ENCODE results near the gene ASMTL.

DNA sequence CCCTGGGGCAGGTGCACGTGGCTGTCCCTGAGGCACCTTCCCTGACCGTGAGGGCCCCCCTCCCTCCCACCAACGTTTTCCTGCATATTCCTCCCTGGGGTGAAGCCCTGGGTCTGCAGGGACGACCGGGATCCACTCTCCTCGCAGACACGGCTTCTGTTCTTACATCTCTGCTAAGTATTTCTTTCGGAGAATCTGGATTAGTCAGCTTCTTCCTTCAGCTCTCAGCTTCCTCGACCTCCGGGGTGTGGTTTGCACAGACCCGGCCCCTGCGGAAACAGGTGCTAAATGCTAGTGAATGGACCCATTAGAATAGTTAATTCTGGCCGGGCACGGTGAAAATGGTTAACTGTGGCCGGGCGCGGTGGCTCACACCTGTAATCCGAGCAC, 21.3 kb upstream of the PLCXD1 start:
- PRO-cap = no peak

- PRO-cap = no peak
Measured at GRCh38 chrX:311315-311985, 7.1 kb downstream of the GTPBP6 start.

DNA sequence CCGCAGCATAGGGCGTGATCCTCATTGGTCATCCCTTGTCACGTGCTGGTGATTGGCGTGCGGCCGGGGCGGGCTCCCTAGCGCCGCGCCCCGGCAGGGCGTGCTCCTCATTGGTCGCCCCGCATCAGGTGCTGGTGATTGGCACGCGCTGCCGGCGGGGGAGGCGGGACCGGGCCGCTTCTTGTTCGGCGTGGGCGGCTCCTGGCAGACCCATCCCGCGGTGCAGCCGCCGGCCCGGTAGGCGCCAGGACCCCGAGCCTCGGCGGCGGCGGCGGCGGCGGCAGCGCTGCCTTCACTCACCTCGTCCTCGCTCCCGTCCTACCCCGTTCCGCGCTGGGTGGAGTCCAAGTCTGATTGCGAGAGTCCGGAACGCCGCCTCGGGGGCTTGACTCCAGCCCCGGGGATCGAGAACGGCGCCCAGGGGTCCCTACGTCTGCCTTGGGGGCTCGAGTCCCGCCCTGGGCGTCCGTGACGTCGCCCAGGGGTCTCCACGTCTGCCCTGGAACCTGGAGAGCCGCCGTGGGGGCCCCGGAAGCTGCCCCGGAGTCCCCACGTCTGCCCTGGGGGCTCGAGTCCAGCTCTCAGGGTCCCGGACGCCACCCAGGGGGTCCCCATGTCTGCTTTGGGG, 498 bp upstream of the GTPBP6 start:
- PRO-cap = bidirectional peak, plus-strand start at position 184 of the sequence, minus-strand start outside the sequence; unidirectional peak, plus-strand start at position 347 of the sequence

DNA sequence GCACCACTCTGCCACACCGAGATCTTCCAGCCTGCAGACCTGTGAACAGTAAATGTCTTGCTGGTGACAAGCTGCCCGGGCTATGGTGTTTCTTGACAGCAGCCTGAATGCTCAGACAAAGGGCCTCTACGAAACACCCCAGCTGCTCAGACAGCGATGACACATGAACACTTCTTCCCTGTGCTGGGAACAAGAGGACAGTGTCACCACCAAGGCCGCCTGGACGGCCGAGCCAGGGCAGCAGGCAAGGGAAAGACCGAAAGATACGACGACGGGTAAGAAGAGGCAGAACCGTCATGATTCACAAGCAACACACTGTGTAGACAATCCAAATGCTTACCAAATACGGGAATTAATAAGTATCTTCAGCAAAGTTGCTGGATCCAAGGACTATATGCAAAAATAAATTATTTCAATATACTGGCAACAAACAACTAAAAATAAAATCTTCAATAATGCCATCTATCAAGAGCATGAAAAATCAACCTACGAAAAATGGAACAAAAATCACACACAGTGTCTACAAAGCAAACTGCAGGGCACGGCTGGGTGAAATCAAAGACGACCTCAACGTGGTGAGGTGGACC, 30.8 kb upstream of the GTPBP6 start:
- PRO-cap = no peak

DNA sequence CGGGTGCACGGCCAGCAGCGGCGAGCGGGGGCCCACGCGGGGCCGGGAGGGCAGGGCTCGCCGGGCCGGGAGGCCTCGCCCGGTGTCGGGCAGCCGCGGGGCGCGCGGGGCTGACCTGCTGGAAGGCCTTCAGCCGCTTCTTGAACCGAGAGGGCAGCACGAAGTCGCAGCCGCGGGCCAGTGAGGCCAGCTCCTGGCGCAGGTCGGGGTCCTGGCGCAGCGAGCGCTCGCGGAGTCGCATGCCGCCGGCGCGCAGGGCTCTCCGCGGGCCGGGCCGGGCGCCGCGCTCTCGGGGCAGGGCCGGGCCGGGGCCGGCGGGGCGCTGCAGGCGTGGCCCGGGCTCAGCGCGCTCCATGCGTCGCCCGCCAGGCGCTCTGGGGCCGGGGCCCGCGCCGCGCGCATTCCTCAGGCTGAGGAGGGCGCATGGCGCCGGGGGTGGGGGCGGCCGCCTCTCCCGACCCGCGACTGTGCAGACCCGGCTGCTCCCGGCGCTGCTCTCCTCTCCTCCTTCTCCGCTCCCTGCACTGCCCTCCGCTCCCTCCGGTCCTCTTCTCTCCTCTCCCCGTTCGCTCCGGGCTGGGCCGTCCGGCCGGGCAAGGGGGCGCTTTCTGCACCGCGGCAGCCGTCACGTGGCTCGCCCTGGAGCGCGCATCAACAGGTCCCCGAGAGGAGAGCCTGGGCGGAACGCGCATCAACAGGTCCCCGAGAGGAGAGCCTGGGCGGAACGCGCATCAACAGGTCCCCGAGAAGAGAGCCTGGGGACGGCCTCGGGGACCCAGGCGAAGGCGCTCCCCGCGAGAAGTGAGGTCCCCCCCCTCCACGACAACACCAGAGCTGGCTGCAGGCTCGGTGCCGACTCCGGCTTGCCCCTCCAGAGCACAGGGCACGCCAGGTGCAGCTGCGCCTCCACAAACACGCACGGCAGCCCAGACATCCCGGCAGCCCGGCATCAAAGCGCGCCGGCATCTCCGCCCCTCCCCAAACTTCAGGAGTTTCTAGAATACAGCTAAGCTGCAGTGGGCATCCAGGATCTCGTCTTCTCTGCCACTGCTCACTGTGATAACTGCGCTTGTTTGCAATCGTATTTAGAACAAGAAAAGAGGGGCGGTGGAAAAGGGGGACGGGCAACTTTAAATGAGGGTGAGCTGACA, 12.9 kb downstream of the PPP2R3B start:
- PRO-cap = no peak

DNA sequence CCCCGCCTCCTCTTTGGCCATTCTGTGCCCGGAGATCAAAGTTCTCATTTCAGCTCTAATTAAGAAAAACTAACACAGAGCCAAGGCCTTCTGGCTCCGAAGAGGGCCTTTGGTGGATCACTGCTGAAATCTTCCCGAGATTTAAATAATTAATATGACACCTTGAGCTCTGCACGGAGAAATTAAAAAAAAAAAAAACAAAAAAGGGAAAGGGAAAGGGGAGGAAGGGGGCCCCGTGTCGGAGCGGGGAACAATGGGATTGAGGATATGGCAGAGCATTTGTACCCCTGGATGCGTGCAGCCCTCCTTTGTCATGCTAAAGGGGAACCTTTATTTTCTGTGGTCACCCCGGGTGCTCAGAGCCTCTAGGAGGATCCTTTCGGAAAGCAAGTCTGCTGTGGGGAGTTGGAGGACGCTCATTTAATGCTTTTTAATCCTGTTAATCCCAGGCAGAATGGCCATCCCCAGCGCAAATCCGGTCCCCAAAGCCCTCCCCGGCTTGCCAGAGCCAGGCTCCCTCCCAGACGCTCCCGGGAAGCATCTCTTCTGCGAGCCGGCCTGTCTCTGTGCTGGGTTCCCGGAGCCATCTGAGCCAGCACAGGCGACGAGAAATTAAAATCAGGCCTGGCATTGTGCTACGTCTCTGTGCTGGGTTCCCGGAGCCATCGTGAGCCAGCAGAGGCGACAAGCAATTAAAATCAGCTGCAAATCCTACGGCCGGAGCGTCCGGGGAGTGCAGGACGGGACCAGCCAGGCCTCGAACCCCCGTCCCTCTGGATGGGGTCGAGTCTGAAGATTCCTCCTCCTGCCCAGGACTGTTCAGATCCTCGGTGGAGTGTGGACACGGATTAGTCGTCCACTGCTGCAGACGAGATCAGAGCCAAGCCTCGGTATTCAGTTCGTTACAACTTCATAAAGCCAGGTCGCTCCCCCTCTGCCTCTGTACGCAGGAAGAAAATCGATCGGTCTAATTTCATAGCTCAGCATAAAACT, 113.2 kb upstream of the PPP2R3B start:
- PRO-cap = no peak

- PRO-cap = no peak
Measured at GRCh38 chrX:545301-545603, 85.3 kb upstream of the SHOX start.

- PRO-cap = no peak
Measured at GRCh38 chrX:670446-670885, 39.9 kb downstream of the SHOX start.

GRCh38 chrX:825923-826418, 195.4 kb downstream of the SHOX start:
- PRO-cap = no peak

DNA sequence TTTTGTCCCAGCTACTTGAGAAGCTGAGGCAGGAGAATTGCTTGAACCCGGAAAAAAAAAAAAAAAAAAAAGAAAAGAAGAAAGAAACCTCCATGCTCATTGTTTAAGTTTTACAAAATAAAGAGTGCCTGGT, 215 bp downstream of the CRLF2 start:
- PRO-cap = no peak

GRCh38 chrX:1384798-1385926, 6.8 kb downstream of the SLC25A6 start:
- PRO-cap = no peak

GRCh38 chrX:1389733-1390289, 2.1 kb downstream of the SLC25A6 start:
- PRO-cap = no peak

- PRO-cap = no peak
Measured at GRCh38 chrX:1415320-1415518, 23.3 kb upstream of the SLC25A6 start.

- PRO-cap = no peak
Measured at GRCh38 chrX:1419082-1419678, 27.3 kb upstream of the SLC25A6 start.

- PRO-cap = no peak
Measured at GRCh38 chrX:1419679-1420733, 28.1 kb upstream of the SLC25A6 start.

DNA sequence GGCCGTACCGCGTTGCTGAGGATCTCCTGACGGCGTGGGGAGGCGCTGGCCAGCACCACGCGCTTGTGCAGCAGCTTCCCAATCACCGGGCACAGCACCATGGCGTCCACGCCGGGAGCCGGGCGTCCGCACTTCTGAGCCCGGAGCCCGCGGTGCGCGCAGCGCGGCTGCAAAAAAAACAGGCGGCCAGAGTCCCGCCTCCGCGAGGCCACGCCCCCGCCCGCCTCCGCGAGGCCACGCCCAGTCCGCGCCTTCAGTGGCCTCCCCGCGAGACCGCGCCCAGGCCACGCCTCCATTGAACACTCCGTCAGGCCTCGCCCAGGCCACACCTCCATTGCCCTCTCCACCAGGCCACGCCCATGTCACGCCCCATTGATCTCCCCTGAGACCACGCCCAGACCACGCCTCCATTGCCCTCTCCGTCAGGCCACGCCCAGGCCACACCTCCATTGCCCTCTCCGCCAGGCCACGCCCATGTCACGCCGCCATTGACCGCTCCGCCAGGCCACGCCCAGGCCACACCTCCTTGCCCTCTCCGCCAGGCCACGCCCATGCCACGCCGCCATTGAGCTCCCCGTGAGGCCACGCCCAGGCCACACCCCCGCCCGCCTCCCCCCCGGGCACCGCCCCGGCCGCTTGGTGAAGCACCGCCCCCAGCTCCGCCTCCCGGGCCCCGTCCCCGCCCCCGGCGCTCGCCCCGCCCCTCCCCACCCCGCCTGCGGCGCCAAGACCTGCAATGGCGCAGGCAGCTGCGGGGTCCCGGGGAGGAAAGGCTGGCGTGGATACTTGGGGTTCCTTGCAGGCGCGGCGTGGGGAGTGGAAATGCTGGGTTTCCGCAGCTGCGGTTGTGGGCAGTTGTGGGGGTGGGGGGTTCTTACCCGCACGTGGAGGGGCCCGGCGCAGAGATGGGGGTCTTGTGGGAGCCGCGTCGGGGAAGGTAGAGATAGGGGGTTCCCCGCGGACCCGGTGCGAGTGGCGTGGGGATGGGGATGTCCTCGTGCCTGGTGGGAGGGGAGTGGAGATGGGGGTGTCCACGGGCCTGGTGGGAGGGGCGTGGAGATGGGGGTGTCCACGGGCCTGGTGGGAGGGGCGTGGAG, at the start of gene ASMTL:
ASMTL (minus strand) TSS at position 170 of the 1,097 bp plus-strand sequence.
- PRO-cap = unidirectional peak, minus-strand start at position 136 of the sequence; unidirectional peak, plus-strand start at position 710 of the sequence; bidirectional peak, plus-strand start outside the sequence, minus-strand start at position 974 of the sequence

DNA sequence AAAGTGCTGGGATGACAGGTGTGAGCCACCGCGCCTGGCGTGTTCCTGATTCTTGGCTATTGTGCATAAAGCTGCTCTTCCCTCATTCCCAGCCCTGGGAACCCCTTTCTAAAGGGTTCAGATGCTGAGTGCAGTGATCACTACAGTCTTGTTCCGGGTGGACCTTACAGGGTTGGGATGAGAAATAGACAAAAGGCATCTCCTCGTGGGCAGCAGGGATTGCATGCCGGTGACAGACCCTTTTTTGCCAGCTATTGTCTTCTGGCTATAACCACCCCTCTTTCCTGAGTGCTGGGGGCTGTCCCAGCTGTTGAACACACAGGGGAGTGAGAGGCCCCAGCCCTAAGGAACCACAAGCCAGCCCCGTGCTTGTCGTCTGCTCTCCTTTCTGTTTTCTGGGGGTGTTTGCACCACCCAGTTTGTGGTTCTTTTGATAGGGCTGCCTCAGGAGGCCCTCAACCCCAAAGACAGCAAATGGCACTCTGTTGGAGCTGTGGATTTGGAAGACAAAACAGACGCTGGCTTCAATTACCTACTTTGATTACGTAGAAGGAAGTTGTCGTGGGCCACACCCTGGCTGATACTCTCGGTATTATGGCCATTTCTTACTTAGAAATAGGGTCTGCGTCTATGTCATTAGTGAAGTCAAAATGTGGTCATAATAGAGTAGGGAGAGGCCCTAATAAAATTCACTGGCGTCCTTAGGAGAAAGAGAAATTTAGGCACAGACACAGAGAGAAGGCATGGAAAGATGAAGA, 19.0 kb upstream of the ASMTL start:
- PRO-cap = unidirectional peak, minus-strand start at position 286 of the sequence; unidirectional peak, minus-strand start at position 397 of the sequence

- PRO-cap = no peak
Measured at GRCh38 chrX:2342528-2342725, 158.3 kb downstream of the DHRSX start.

- PRO-cap = no peak
Measured at GRCh38 chrX:2371402-2372058, 129.2 kb downstream of the DHRSX start.

DNA sequence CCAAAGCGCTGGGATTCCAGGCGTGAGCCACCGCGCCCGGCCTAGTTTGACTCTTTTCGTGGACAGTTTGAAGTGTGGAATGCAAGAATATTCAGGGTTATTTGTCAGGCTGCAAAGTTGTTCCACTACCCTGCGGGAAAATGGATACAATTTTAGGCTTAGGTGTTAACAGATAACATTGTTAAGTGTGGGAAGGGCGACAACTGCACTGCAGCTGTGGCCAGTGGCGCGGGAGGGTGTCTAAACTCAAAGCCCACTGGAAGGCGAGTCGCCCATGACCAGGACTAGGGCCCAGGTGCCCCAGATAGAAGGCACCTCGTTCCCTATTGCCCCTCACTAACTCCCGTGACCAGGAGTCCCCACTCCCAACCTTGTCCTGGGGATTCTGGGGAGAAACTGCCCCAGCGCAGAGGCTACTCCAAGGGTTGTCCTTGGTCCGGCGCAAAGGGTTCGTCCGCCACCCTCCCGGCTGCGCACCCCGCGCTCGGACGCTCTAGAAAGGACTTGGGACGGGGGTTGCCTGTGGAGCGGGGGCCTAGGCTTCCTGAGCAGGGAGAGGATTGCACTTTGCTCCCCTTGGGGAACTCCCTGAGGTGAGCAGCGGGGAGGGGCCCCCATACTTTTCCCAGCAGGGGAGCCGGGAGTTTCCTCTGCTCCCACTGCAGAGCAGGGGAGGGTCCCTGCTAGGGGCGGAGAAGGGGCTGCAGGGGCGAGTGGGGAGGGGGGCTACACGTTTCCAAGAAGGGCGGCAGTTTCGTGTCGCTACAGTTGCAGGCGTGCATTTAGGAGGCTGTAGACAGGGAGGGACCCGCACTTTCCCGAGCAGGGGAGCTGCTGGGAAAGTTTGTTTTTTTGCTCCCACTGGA, 902 bp upstream of the CD99 start:
- PRO-cap = no peak